Osteoblast (primary cell): ENCODE data around the gene RTP2.

DNA sequence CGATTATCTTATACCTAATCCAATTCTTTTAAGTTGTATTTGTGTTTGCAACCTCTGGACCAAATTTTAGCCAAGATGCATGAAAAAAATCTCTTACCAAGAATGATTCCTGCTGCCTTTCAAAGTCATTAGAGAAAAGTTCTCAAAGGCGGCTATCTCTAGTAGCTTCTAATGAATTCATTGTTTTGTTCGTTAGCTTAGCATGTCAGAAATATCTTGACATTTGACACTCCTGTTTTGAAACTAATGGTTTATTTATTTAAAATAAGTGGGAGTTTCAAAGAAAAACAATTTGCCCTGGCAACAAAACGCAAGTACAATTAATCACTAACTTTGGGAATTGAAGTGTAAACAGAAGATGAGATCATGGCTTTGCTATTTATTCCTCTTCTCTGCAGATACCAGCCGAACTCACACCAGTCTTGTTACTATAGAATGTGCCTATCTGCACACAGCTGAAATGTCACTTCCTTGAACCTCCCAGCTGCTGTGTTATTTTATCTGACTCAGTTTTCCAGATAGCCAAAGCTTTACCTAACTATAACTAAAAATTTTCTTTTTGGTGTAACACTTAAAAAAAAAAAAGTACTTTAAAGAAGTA lies 27.5 kb downstream of the MASP1 start:
- CAGE, long polyA plus RNA: no peak
- RRBS: no CpG with 5 or more reads among the region's 5 CpGs

DNA sequence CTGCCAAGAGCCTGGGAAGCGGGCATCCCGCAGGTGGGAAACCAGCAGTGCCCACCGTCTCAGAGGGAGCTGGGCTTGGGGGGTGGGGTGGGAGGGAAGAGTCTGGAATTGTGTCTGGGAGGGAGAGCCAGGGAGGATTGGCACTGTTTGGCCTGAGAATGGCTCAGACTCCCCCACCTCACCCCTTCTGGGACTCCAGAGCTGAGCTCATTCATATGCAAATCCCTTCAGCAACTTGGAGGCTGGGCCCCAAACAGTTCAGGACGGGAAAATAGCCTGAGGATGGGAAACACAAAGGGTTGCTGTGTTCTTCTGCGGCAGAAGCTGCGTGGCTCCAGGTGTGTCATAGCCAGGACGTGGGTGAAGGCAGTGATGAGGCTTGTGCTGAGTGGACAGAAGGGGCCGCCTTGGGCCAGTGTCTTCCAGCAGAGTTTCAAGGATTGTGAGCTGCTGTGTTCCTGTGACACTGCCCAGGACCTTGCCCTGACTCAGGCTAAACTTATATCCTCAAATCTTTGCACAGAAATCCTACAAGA lies 16.6 kb downstream of the MASP1 start:
- CAGE, long polyA plus RNA: no peak
- RRBS: no CpG with 5 or more reads among the region's 8 CpGs

DNA sequence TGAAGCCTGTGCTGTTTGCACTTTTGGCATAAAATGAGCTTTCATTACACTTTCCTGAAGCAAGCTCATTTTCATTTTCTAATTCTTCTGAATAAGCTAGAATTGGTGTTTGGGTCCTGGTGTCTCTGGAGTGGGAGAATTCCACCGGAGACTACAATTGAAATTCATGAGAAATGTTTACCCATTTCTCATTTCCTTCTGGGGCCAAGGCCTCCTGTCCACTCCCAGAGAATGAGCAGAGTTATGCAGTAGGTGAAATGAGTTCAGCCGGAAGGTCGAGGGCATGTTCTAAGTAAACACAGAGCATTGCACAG lies 14.9 kb downstream of the MASP1 start:
- CAGE, long polyA plus RNA: no peak
- RRBS: 58% methylated on average over 2 of the region's 3 CpGs

- CAGE, long polyA plus RNA: no peak
- RRBS: no CpG with 5 or more reads among the region's 7 CpGs
Measured at GRCh38 chr3:187290922-187291581, 485 bp downstream of the MASP1 start.

GRCh38 chr3:187702274-187702735 lies at the start of gene RTP2:
Gene RTP2 (minus strand): TSS chr3:187702557.
- CAGE, long polyA plus RNA: no peak
- RRBS: no CpG with 5 or more reads among the region's 3 CpGs

DNA sequence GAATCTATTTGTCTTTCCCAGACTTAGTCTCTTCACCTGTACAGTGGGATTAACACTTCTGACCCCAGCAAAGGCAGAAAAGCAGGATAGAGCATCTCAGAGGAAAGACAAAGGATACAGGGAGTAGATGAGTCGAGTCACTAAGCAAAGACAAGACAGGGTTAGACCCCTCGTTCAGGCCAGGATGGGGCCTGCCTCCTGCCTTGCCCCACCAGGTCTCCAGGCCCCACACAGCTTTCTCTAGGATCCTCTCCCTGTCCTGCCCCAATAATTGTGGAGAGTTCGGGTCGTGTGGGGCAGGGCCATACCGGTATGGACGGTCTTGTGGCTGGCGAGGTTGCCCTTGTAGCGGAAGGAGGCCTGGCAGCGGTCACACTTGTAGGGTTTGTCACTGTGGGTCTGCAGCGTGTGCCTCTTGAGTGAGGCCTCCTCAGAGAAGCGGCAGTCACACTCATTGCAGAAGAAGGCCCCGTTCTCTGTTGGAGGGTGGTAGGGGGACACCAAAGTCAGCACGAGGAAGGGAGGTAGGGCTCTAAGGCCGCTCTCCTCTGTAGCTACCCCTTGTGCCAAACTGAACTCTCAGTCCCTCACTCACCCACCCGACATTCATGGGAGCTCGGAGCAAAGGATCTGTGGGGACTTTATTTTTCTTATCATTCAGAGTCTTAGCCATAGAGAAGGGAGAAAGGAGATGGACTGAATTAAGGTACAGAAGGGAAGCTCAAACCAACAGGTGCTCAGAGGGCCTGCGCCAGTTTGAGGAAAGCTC lies 18.7 kb downstream of the BCL6 start:
- CAGE, long polyA plus RNA: no peak
- RRBS: no CpG with 5 or more reads among the region's 17 CpGs

GRCh38 chr3:187735394-187735882 lies 9.8 kb downstream of the BCL6 start:
- CAGE, long polyA plus RNA: no peak
- RRBS: no CpG with 5 or more reads among the region's 3 CpGs

DNA sequence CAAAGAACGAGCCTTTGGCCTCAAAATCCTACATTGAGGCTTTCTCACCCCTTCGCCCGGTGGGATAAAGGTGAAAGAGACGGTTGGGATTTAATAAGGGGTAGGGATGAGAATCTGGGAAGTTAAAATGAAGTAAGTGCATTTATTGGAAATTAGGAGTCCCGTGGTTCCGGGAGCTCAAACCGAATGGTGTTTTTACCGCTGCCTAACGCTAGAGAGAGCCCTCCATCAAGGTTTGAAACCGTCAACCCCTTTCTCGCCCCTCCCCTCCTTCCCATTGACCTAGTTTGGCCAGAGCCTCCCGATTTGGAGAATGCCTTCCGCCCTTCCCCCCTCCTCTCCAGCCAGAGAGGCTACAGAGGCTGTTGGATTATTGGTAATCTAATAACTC lies 6.5 kb downstream of the BCL6 start:
- CAGE, long polyA plus RNA: no peak
- RRBS: under 1% methylated on average over 4 of the region's 13 CpGs

DNA sequence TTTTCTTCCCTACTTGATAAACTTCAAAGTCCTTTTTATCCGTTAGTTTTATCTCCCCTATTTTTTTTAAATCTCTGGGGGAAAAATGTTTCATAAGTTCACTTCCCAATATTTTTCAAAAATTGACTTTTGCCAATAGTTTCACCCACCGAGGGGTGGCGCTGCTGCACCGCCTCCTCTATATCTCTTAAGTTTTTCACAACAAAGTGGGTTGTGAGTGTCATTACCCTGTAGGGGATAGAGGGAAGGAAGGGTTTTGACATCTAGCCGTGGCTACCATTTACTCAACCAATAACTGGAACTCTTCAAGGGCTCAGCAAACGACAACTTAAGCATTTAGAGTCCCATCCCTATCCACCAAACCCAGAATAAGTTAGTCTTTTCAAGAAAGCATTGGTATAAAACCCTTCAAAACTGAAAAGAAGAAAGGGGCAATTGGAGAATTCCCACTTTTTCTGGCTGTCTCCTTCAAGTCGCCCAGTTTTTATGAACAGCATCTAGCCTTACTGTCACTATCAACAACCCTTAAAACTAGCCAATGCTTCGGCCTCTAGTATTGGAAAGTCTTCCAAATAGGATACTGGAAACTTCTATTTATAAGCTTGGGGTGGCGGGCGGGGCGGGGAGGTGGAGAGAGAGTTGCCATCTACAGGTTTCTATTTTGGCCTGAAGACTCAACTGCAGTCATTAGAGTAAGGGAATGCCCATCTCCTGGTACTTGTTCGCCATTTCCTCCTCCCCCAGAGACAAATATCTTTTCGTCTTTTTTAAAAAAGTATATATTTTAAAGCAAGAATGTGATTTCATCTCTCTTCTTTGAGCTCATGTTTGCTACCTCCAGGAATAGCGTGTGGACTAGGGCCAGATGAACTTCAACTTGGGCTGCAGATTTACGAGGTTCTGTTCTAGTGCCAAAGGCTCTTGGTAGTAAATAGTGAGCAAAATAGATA lies 3.0 kb downstream of the BCL6 start:
- CAGE, long polyA plus RNA: no peak
- RRBS: no CpG with 5 or more reads among the region's 15 CpGs

DNA sequence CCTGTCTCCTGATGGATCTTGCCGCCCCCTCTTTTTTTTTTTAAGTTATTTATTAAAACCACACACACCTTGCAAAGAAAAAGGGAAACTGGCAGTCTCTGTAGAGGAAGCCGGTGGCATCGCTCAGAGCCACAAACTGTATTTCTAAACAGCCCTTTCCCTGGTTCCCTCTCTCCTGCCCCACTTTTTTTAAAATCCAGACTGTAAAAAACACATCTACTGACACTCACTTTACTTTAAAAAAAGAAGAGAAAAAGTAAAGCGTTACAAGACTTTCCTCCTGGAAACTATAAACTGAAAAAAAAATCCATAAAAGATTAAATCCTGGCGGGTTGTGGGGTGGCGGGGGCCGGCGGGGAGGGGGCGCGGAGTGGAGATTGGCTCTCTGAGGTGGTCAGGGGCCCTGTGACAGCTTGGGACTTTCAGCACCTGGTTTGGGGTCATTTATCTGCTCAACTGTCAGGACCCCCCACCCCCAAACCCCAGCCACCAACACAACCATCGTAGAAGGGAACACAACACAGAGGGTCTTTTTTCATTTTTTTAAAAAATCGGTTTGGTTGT lies 2.2 kb downstream of the BCL6 start:
- CAGE, long polyA plus RNA: no peak
- RRBS: no CpG with 5 or more reads among the region's 12 CpGs

DNA sequence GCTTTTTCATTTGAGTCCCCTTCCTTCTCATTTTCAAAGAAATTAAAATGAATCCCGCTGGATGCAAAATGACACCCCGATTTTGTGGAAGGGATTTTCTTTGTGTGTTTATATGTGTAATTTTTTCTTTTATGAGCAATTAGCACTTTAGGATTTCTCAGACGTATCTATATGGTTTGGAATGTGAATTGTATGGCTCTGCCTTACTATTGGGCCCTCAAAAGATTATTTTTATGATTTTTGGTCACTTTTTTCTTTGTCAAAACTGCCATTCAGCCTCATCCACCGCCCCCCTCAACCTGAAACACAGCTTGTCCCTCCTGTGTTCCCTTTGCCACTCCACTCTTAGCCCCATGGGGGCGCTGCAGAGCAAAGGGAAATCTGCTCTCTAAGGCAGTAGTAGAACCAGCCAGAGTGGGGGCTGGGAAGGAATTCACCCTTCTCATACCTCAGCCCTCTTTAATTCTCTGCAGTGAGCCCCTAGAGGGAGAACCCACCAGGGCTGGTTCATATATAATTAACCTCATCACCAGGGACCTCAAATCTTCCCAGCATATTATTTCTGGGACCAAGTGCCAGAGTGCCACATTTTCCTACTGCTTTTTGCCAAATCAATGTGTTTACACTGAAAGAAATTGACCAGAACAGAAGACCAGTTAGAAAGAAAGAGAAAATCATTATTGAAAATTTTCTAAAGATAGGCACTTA lies 2.7 kb upstream of the BCL6 start:
- CAGE, long polyA plus RNA: no peak
- RRBS: no CpG with 5 or more reads among the region's 5 CpGs

DNA sequence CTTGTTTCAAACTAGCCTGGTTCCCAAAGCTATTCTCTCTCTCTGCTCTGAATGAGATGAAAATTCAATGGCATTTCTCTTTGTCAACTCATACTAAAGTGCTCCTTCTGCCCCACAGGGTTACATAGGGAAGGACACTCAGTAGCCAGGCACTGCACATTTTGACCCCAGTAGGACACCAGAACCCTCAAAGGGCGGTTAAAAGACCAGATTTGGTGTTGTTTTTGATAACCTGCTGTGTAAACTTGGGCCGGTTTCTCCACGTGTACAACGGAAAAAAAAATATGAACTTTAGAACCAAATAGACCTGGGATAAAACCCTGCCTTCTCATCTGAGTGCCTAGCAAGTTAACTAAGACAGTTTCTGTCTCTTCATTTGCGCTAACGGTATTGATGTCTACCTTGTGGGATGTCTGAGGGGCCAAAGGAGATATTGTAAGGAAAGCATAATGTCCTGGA lies 156.1 kb upstream of the LPP start:
- CAGE, long polyA plus RNA: no peak
- RRBS: no CpG with 5 or more reads among the region's 6 CpGs

GRCh38 chr3:188000251-188001104 lies 153.5 kb upstream of the LPP start:
- CAGE, long polyA plus RNA: no peak
- RRBS: no CpG with 5 or more reads among the region's 8 CpGs

DNA sequence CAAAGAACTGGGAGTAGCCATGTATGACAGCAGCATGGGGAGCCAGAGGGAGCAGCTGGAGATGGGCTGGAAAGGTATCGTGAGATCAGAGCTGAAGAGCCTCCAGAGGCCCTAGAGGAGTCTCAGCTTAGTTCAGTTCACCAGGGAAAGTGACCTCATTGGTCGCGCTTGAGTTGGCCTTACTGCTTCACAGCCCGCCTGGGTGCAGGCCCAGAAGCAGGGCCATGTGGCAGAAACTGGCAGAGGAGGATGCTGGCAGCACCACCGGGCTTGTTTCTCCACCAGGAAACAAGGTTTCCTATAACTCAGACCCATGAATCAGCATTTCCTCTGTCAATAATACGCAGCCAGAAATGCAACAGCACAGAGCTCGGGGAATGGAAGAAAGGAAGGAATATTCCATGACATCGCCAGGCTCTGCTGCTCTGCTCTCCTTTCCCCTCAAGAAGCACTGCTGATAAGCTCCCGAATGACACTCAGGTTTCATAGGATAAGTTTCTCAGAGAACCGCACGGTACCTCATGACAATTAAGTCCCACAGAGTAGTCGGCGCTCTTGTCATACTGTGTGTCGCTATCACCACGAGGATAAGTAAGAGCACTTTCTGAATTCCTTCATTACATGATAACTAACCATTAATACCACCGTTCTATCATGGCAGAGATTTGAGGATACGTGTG lies 147.1 kb upstream of the LPP start:
- CAGE, long polyA plus RNA: no peak
- RRBS: no CpG with 5 or more reads among the region's 17 CpGs

DNA sequence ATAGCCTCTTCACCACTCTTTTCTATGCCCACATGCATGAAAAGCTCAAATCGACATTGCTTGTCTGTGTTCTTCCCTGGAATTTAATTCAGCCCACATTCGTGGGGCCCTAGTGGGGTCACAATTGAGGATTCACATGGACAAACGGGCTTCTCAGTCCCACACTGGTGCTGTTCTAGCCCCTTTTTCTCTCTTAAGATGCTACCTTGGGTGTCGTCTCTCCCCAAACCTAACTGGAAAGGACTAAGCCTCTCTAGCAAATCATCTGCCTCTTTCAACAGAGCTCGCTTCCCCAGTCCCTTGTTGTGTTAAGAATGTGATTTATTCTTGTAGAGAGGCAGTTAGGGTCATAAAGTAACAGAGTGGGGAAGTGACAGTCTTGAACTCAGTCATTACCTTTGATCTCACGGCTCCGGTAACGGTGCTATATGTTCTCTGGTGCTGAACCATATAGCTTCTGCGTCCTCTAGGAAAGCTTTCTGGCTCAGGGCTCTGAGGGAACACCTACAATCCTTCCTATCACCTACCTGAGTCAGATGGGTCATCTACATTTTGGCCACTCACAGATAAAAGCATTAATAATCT lies 4.9 kb downstream of the LPP start:
- CAGE, long polyA plus RNA: no peak
- RRBS: no CpG with 5 or more reads among the region's 9 CpGs

DNA sequence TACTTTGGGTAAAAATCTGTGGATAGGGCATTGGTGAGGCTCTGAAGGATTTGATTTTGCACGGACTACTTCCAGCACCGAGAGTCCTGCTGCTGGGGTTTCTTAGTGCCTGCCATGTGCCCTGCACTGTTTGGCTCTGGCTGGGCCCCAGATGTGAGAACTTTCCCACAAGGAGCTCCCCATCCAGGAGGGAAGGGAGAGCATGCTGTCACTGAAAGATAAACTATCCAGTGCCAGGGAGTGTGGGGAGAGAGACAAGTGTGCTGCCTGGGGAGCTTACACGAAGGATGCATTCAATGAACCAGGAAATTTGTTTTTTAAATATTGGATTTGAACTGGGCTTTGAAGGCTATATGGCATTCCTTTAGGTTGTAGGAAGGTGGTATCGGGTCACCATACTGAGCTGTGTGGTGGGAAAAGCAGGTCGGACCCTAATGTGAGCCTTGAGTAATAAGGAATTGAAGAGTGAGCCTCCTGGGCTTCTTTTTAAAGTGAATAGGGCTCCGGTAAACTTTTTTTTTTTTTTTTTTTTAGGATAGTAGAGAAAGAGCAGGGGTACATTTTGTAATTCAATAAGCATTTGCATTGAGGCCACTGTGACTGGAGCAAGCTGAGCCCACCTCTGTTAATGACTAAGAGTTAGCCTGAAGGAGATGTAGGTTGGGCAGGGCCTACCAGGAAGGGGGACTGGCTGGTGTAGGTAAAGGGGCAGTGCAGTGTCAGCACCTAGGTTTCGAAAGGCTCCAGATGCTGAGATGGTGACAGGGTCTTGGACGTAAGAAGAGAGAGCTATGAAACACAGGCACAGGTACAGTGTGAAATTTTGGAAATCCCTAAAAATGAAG lies 30.4 kb downstream of the LPP start:
- CAGE, long polyA plus RNA: no peak
- RRBS: no CpG with 5 or more reads among the region's 8 CpGs

GRCh38 chr3:188209834-188210174 lies 55.8 kb downstream of the LPP start:
- CAGE, long polyA plus RNA: no peak
- RRBS: no CpG with 5 or more reads among the region's 1 CpG

DNA sequence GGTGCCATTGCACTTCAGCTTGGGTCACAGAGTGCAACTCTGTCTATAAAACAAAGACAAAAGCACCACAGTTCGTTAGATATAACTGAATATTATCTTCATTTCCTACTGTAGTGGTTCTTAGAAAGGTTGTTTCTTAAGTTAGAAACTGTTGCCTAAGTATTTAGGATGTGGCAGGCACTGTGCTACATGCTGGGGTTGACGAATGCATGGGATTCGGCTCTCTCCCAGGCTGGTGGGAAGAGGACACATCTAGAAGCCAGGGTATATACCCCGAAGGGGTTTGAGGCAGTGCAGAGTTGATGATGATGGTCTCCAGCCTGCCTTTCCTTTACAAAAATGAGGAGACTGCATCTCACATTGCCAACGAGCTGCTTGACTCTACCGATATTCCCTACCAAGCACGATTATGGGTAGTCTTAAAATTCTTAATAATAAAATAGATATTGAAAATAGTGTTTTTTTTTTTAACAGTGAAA lies 108.0 kb downstream of the LPP start:
- CAGE, long polyA plus RNA: no peak
- RRBS: no CpG with 5 or more reads among the region's 7 CpGs

GRCh38 chr3:188266644-188267543 lies 112.9 kb downstream of the LPP start:
- CAGE, long polyA plus RNA: no peak
- RRBS: no CpG with 5 or more reads among the region's 11 CpGs

DNA sequence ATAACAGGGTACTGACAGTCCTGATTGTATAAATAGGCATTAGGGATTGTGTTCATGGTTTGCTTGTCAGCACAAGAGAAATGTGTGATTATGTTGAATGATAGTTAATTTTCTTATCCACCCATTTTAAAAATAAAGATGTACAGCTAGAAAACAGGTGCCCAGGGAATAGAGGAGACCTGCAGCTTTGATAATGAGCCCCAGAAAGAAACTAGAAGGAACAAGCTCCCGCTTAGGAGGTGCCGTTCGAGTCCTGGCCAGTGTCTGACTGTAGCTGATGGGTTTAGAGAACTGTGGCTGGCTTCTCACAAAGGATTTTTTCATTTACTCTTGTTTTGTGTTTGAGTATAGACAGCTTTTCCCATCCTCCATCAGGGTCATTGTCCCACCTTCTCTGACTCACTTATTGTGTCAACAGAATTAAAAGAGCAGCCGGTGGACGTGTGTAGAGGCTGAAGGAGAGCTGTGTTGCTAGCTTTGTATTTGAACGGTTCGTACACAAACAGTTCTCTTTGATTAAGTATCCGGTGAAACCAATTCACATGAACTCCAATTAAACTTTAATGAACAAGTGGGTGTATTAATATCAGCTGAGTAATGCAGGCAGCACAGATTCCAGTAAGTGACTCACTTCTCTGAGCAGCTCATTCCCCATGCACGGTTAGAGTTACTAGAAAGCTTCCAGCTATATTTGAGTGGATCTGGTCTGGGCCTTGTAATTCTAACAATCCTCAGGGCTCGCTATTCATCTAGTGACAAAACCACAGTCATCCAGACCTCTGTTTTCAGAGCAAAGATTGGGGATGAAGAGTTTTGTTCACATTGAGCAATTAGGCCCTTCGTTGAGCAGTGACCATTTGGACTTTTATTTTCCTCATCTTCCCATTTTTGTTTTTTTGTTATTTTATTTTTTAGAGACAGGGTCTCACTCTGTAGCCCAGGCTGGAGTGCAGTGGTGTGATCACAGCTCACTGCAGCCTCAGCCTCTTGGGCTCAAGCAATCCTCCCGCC lies 141.0 kb downstream of the LPP start:
- CAGE, long polyA plus RNA: no peak
- RRBS: 3% methylated on average over 4 of the region's 12 CpGs